Diencephalon (tissue), 2 donors: ENCODE measurements around a stretch of chr7.

DNA sequence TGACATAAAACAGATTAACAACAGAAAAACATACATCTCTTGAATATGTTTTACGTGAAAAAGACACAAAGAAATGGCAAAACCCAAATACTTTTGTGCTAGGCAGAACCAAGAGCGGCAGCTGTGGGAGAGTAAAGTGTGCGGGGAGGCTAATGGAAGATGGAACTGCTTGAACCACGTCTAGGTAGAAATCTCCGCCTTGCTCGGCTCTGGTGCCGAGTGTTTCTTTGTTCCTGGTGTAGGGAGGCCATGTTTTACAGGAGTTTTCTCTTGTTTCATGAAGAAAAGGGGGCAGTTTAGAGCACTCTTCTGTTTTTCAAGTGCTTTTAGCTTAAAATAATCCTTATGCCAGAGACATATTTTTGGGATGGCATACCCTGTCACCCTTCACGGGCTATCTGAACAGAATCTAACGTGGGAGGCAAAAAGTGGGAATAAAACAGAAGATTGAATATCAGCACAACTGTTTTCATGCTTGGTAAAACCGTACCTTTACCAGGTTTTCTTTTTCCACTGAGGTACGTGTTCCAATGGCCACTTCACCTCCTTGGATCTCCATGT, 1.7 kb downstream of the LANCL2 start:
- RAMPAGE, long total RNA, result no peak

GRCh38 chr7:55484323-55484956, 87.9 kb downstream of the VOPP1 start:
- RAMPAGE, long total RNA, result no peak

GRCh38 chr7:55519279-55519690, 53.0 kb downstream of the VOPP1 start:
- RAMPAGE, long total RNA, result no peak

GRCh38 chr7:55573276-55573576, 924 bp upstream of the VOPP1 start:
- RAMPAGE, long total RNA, result no peak

DNA sequence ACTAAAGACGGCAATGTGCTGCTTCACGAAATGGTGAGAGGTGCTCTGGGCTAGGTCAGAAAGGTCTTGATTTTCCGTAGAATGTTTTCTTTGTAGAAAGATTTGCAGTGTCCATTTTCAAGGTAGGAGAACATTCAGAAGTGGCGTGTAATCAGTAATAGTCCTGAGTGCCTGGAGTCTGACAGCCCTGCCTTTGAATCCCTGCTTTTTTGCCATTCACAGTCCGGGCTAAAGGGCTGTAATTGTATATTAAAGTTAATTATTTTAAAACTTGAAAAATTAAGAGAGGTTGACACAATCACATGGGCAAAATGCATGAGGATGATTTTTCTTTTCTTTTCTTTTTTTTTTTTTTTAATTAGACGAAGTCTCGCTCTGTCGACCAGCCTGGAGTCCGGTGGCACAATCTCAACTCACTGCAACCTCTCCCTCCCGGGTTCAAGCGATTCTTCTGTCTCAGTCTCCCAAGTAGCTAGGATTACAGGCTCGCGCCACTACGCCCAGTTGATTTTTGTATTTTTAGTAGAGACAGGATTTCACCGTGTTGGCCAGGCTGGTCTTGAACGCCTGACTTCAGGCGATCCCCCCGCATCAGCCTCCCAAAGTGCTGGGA, 994 bp downstream of the CCT6A start:
- RAMPAGE, long total RNA, result no peak

DNA sequence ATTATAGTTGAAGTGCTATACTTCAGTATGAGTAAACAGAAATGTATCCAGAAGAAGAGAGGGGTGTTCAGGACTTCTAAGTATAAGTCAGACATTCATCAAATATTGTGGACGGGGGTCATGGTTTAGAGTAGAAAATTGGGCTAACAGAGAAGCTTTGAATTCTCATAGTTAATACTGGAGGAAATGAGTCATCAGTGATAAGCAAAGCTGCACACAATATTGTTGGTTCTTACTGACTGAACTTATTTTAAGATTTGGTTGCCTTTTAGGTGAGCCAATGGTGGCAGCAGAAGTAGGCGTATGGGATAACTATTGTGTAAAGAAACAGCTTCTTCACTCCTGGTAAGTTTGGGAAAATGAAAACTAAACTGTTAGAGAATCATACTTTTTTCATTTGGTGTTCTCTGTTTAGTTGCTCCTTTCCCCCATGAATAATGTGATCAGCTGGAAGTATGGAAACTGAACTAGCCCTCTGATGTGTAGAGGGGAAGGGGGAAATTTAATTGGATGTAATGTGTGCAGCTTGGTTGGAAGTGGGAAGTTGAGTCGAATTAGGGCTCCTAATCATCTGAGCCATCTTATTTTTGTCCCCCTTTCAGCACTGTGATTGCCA, 1.6 kb upstream of the SUMF2 start:
- RAMPAGE, long total RNA, result no peak

DNA sequence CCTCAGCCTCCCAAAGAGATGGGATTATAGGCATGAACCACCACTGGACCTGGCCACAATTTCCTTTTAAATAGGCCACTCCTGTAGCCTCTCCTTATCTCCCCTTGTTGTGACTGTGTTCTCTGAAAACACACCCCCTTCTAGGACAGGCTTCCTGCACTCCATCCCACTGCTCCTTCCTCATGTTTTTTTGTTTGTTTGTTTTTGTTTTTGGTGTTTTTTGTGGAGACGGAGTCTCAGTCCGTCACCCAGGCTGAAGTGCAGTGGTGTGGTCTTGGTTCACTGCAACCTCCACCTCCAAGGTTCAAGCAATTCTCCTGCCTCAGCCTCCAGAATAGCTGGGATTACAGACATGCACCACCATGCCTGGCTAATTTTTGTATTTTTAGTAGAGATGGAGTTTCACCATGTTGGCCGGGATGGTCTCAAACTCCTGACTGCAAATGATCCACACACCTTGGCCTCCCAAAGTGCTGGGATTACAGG, 2.8 kb downstream of the PHKG1 start:
- RAMPAGE, long total RNA, result no peak

- RAMPAGE, long total RNA, result no peak
Observed at GRCh38 chr7:56483136-56483714, 367.0 kb upstream of the NUPR2 start.

- RAMPAGE, long total RNA, result no peak
Observed at GRCh38 chr7:57375579-57376368, 74.2 kb upstream of the ZNF716 start.

DNA sequence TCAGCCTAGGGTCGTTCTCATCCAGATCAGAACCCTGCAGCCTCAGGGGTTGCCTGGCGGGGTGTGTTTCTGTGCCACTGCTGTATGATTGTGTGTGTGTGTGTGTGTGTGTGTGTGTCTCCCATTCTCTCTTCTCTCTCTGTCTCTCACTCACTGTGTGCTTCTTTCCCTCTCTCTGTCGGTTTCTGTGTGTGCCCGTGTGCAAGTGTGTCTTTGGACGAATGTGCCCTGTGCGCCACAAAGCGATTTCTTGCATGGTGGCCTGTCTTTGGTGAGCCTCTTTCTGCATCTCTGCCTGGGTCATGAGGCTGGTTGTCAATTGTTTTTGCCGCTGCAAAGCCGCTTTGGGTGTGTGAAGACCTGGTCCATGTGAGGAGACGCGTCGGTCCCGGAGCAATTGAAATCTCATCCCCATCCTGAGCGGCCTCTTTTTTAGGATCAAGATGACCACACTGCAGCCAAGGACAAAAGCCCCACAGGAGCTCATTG, 320.6 kb downstream of the ZNF716 start:
- RAMPAGE, long total RNA, result no peak

GRCh38 chr7:57867975-57868310, 418.0 kb downstream of the ZNF716 start:
- RAMPAGE, long total RNA, result no peak

DNA sequence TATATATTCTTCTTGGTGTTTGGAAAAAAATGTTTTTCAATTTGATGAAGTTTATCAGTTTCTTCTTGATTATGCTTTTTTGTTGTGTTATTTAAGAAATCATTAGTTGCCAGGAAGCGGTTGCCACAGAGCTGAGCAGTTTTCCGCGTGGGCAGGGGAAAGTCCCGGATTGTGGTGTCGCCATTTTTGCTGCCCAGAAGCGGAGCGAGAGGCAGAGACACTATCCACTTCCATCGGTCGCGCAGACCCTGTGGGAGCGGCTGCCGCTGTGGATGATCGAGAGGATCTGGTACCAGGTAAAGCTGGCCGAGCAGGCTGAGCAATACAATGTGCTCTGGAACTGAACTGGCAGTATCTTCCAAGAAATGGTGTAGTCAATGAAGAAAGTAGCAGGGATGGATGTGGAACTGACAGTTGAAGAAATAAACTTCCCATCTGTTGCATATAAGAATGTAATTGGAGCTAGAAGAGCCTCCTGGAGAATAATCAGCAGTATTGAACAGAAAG, 119.9 kb downstream of the ZNF736 start:
- RAMPAGE, long total RNA, result no peak

DNA sequence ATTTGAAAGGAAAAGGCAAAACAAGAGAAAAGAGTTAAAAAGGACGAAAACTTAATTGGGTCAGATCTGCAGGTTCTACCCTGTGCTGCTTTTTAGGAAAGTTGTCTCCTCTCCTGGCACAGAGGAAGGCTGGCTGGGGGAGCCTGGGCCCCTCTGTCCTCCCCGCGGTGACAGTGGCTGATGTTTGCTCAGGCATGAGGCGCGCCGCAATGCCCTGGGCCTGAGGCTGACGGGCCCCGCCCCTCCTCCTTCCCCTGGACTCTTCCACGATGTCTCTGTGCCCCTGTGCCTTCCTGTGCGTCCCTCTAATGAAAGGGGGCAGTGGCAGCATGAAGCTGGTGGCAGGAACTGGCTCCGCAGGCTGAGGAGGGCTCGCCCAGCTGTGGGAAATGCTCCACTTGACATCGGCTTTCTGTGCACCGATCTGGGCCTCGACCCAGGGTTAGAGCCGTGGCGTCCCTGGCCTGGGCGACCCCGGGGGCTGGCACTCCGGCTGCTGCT, 68.0 kb downstream of the ZNF680 start:
- RAMPAGE, long total RNA, result no peak

GRCh38 chr7:64709559-64710225, 43.8 kb downstream of the ZNF107 start:
- RAMPAGE, long total RNA, result no peak

- RAMPAGE, long total RNA, result no peak
Observed at GRCh38 chr7:64947078-64948176, 44.4 kb downstream of the ZNF273 start.

GRCh38 chr7:65509313-65509618, 135.6 kb downstream of the ZNF92 start:
- RAMPAGE, long total RNA, result no peak

- RAMPAGE, long total RNA, result no peak
Observed at GRCh38 chr7:65955558-65956256, 26.3 kb downstream of the GUSB start.

GRCh38 chr7:66031170-66031451, 44.5 kb upstream of the ASL start:
- RAMPAGE, long total RNA, result no peak

DNA sequence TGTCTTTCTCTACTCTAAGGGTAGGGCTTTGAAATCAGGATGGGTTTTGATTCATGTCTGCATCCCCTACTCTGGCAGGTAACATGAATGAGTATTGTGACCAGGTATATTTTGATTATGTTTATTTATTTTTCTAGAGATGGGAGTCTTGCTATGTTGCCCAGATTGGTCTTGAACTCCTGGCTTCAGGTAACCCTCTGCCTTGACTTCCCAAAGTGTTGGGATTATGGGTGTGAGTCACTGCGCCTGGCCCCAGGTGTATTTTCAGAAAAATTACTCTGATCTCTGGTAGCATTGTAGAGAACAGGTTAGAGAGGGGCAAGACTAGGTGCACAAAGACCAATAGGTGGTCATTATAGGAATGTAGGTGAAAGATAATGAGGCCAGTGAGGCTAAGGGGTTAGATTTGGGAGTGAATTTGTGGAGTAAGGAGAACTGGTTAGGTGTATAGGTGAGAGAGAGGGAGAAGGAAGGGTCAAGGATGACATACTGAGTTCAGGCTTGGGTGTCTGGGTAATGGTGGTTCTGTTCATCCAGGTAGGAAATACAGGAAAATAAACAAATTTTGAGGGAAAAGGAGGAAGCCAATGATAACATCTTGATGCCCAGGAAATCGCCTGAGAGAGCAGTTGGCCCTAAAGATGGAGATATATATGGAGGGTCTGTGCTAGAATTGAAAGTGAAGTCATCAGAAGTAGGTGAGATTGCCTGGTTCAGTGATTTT, 4.7 kb downstream of the TPST1 start:
- RAMPAGE, long total RNA, result no peak

DNA sequence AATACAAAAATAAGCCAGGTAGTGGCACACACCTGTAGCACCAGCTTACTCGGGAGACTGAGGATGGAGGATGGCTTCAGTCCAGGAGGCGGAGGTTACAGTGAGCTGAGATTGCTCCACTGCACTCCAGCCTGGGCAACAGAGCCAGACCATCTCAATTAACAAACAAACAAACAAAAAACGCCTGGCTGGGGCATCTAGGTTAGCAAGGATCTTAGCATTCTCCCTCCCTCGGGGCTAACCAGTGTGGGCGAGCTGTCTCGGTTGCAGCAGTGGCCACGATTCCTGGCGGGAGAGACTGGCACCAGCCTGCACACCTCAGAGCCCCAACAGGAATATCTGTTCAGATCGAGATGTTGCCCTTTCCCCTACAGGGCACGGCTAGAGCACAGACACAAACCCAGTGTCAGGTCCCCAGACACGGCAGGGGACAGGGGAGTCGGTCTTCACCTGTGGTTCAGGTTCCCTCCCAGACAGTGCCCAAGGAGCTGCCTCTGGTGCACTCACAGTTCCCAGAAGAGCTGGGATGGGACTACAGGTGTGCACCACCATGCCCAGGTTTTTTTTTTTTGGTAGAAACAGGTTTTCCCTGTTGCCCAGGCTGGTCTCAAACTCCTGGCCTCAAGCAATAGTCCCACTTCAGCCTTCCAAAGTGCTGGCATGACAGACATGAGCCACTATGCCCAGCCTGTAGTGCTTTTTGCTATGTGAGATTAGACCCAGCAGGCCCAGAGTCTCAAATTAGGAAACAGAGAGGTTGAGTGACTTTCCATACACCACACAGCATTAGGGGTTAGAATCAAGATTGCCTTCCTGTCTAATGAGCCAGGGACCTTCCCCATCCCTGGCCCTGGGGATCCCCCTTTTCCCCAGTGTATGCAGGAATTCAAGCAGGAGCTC, 91.1 kb upstream of the KCTD7 start:
- RAMPAGE, long total RNA, result no peak